Epithelial cell of esophagus (primary cell): ENCODE data around the genes PGAP2, RHOG, OR52K1, TRIM68, OR51C1P, OR51A2, OR52A1, OR51V1, HBG2, UBQLN3, OR52E6, FHIP1B and CNGA4.

DNA sequence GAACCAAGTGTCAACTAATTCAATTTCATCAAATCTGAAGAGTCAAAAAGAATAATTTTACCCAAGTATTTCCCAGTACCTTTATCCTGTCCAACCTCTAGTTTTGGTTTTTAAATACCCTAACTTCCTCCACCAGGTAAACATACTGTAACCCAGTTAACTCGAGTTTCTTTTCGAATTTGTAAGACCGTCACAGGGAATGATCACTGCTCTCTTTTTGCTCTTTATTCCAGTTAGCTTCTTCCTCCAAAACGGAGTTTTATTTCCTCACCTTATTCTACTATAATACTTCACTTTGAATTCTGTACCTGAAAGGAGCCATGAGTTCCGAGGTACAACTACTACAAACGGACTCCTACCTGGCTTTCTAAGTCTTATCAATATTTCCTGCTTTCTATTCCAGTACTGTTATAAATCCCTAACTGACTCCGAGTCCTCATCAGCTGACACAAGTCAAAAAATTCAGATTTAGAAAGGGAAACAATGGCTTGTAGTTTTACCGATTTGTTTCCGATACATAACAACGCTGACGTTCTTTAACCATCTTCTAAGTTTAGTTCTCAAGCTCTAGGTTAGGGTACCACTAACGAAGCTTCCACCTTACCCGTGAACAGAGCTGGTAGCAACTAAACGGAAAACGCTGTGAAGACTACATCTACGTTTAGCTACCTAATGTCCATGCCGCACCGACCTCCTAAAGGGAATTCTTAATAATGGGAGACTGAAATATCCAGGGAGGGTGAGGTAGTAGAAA lies 1.2 kb downstream of the NUP98 start:
- RRBS: no CpG with 5 or more reads among the region's 18 CpGs

DNA sequence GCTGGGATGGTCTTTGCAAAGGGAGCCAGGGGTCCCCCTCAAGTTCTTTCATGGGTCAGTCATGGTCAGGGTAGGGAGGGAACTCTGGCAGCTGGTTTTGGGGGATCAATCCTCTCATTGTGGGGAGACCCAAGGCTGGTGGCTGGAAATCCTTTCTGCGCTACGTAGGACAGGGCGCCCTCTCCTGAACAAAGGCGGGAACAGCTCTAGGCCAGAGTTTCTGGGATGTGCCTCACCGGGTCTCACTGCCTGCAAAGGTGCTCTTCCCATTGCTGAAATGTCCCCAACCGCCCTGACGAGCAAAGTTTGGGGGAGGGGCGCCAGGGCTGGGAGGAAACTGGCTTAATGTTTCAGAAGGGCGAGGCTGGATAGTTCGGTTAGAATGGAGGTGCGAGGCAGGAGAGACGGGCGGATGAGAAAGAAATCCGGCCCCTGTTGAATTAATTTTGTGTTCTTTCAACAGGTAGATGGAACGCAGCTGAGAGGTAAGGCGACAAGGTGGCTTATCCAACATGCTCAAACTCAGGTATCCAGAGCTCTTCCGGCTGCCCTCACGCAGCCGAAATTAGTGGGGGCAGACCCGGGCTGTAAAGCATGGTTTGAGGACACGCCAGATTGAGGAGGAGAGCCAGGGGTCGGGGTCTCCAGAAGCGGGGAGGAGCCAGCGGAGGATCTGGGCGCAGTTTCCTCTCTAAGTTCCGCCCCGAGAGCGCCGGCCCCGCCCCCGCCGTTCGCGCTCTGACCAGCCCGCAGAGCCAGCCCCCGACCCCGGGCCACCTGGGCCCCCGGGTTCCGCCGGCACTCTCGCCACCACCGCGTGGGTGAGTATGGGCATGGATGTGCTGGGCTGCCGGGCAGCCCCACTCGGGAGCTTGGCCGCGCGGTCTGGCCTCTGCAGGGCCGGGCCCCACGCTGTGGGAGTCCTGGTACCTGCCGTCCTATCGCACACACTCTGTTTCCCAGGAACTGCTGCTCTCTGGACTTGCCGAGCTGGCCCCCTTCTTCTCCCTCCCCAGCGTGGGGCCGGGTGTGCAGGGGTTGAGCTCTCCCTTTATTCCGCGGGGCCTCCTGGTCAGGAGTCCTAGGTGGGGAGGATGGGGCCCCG lies at the start of gene PGAP2:
TSS of gene PGAP2 (plus strand) at position 730 of the 1,105 bp plus-strand sequence.
- RRBS: 5% methylated on average over 22 of the region's 58 CpGs

GRCh38 chr11:3840129-3841405 lies at the start of gene RHOG:
RHOG (minus strand) TSS chr11:3840959.
- RRBS: 2% methylated on average over 20 of the region's 87 CpGs

DNA sequence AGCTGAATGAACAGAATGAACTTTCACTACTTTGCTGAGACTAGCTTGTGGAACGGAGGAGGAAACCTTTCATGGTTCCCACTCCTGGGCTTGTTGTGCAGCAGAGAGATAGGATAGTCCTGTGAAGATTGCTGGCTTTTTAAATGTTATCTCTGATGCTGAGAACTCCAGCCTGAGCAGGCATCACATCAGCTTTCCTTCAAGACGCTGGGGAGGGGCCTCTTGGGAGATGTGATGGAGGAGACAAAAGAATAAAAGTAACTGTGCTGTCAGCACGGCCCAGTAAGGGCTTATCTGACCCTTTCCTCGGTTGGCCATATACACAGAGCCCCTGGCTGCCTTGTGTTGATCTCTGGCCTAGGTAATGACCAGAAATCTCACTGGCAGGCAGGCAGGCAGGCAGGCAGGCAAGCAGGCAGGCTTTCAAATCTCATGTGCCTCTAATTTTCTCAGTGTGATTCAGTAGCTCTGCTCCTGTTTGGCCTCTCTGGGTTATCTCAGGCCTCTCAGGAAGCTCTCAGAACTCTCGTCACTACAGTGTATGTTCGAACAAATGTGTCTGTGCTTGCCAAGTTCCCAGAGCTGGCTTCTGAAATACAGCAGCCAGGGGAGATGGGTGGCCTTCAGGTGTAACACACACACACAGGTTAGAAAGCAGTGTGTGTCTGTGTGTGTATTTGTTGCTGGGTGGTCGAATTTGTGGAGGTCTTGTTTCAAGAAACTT lies 12.2 kb downstream of the STIM1 start:
- RRBS: no CpG with 5 or more reads among the region's 7 CpGs

- RRBS: no CpG with 5 or more reads among the region's 2 CpGs
These were observed at the start of gene OR52K1 for GRCh38 chr11:4482495-4482830. OR52K1 (plus strand) TSS chr11:4482646.

GRCh38 chr11:4606862-4607539 lies 1.0 kb downstream of the TRIM68 start:
- RRBS: no CpG with 5 or more reads among the region's 8 CpGs

DNA sequence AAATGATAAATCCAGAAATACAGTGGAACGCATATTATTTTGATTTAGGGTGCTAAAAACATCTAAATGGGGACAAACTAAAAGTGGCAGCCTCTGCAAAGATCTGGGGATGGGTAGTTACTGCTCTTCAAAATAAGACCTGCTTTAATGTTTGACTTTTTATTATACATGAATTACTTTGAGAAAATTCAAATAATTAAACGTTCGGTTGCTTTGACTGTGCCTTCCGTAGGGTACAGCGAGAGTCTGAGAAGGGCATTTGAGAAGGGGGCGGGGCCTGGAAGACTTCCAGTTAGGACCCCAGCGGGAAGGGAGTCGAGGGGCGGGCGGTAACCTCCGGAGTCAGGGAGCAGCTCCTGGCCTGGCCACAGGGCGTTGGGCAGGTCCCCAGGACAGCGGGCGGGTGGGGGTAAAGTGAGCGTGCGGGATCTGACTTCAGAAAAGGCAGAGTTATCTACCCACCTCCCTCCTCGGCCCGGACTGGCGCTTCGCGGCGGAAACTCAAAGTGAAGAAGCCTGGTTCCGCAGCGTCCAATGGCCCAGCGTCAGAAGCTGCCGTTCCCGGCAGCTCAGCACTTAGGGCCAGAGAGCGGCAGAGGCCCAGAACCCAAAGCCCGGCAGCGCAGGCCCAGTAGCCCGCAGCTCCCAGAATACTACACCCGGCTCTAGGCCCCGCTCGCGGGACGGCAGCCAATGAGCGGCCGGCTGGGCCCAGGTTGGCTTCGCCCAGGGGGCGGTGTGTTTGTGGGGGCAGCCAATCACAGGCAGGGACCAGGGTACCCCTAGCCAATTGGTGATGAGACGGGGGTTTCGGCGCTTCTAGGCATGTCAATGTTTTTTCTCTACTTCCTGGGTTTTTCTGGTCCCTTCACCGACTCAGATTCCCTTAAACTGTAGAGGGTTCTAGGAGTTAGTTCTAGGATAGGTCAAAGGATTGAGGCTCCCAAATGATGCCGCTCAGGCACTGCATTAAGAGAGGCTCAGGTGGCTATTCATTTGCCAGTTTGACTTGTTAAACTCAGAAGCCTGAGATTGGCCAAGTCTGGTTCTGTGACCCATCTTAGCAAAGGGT lies at the start of gene TRIM68:
TSS of gene TRIM68 (minus strand) at position 667 of the 1,072 bp plus-strand sequence.
- RRBS: 4% methylated on average over 20 of the region's 45 CpGs

- RRBS: no CpG with 5 or more reads among the region's 3 CpGs
These were observed at the start of gene OR51C1P for GRCh38 chr11:4697622-4698021. OR51C1P (minus strand) TSS chr11:4697853.

DNA sequence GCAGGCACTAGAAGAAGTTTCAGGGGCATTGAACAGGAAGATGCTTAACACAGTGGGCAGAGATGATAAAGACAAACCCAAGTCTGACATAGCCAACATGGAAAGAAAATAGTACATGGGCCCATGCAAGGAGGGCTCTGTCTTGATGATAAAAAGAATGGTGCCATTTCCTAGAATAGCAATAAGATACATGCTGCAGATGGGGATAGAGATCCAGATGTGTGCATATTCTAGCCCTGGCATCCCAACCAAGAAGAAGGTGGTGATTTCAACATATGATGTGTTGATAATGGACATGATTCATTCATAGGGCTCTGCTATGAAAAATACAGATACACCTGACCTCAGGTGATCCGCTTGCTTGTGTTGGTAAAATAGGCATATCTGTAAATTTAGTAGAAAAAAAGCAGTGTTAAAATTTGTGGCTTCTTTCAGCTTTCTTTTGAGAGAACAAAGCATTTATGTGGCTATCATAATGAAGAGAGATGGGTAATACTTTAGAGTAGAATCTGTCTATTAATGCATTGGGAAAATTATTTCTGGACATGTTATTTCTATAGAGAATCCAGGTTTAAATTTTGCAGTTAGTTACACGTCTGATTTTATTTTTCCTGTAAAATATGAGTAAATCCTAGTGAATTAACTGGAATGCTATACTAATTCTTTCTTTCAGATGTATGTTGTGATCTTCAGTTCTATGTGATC lies at the start of gene OR51A2:
TSS of gene OR51A2 (minus strand) at position 297 of the 705 bp plus-strand sequence.
- RRBS: no CpG with 5 or more reads among the region's 2 CpGs

- RRBS: no CpG with 5 or more reads among the region's 4 CpGs
These were observed at the start of gene OR52A1 for GRCh38 chr11:5154498-5155082. OR52A1 (minus strand) TSS chr11:5154757.

DNA sequence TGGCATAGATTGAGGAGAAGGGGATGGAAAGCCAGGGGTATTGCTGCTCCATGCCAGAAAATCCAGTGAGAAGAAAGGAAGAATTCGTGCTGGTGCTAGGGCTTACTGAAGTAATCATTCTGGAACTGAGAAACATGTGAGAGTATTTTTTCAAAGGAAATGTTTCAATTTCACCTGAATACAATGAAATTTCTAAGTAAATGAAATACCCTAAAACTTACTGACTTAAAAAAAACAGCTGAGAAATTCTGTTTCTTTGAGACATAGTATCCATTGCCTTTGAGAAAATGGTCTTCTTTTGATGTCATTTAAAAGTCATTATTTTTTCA lies at the start of gene OR51V1:
TSS of gene OR51V1 (minus strand) at position 118 of the 329 bp plus-strand sequence.
- RRBS: no CpG with 5 or more reads among the region's 1 CpG

GRCh38 chr11:5254664-5255086 lies at the start of gene HBG2:
HBG2 (minus strand) TSS chr11:5254781.
- RRBS: no CpG with 5 or more reads among the region's 7 CpGs

DNA sequence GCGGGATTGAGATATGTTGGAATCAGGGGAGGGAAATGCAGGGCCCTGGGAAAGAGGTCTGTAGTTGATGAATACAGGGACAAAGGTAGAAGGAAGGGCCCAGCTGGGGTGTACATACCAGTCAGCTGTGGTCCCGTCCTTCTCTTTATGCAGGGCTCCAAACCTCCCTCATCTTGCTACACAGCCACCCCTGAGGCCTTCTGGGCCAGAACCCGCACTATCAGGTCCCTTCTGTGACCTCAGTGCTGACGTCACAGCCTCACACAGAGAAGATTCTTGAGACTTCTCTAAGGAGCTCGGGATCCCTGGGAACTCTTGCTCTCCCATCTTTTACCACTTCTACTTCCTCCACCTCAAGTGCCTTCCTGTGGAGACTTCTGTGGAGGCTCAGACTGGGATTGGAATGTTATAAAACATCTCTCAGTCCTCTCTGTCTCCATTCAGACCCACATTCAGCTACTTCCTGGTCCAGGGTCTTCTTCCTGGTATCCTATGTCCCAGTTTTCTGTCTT lies at the start of gene UBQLN3:
TSS of gene UBQLN3 (minus strand) at position 202 of the 512 bp plus-strand sequence.
- RRBS: no CpG with 5 or more reads among the region's 5 CpGs

- RRBS: no CpG with 5 or more reads among the region's 2 CpGs
These were observed at the start of gene OR52E6 for GRCh38 chr11:5841649-5842121. OR52E6 (minus strand) TSS chr11:5841897.

DNA sequence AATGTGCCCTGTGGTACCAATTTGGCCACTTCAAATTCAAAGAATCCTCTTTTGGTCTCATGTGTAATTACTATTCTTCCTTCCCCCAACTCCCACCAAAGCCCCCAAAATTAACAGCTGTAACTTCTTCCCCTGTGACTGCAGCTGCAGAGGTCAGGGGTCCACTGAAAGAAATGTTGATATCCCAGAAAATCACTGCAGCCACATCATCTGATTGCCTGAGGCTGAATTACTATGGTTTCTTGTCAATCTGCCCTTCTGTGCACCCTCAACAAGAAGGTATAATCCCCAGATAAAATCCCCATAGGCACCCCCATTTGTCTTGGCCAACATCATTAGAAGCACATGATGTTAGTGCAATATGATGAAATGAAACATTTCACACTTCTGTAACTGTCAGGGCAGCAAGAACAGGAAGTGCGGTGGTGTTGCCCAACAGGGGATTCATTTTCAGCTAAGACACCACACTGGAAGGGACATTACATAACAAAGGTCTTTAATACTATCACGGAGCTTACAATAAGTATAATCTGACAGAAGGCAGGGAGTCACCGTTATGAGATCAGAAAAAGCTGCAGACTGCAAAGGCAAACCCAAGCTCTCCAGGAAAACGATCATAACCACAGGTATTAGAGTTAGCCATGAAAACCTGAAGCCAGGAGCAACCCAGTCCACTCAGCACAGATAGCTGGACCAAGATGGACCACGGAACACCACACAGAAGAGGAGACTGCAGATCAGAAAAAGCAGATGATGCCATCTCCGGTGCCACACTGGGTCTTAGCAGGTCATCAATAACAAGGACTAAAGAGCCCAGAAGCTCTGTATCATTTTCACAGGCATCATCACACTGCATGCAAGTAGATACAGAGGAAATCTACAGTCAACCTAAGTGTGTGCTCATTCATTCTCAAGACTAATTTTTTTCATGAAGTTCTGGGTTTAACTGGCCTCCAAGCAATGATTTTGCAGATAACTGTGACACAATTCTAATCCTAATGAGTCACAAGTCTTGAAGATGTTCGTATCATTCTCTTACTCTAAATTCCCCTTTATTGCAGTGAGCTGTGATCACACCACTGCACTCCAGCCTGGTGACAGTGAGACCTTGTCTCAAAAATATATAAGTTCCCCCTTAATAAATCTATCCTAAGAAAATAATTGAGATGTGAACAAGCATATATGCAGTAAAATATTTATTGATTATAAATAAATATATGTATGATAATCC lies 2.1 kb downstream of the OR52W1 start:
- RRBS: no CpG with 5 or more reads among the region's 7 CpGs

- RRBS: no CpG with 5 or more reads among the region's 25 CpGs
These were observed 12.2 kb downstream of the C11orf42 start for GRCh38 chr11:6217360-6218249.

DNA sequence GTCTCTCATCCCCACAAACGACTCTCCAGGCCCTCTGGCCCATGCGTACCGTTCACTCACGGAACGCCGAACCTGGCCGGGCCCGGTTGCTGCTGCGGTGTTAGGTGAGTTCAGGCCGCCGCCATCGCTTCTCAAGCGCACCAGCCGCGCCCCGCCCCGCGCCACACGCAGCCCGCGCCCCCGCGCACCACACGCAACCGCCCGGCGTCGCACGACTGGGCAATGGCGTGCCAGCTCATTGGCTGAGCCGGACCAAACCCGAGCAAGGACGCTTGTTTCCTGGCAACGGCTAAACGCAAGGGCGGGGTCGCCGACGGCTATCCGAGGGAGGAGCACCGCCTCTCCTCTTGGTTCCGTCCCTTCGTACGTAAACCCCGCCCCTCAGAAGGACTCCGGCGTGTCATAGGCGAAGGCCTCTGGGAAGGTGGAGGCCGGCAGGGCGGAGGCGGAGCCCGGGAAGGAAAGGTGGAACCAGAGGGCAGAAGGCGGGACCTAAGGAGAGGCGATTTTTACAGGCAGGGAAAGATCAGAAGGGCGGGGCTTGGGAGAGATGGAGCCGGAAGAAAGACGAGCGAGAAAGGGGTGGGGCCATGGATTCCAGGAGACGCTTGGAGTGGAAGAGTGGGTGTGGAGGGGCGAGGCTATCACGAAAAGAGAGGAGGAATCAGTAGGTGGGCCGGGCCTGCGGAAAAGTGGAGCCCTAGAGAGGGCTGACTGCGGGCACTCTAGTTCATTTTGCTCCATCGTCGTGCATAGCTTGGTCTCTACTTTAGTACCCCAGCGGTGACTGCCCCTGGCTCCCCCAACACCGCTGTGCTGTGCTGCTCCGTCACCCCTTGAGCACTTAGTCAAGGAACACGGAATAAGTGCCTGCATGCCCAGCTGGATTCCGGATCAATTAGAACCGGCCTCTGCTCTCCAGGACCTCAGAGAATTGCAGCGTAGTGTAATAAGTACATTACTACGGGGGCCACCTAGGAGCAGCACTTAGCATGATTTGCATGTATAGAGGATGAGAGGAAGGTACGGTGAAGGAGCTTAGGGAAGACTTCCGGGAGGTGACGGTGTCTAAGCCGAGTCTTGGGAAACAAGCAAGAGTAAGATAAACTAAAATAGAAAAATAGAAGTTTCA lies at the start of gene FHIP1B:
TSS of gene FHIP1B (minus strand) at position 142 of the 1,132 bp plus-strand sequence.
- RRBS: 7% methylated on average over 14 of the region's 78 CpGs

- RRBS: no CpG with 5 or more reads among the region's 1 CpG
These were observed at the start of gene CNGA4 for GRCh38 chr11:6238750-6239290. CNGA4 (plus strand) TSS chr11:6239089.

GRCh38 chr11:6320104-6320348 lies 275 bp downstream of the CAVIN3 start:
- RRBS: no CpG with 5 or more reads among the region's 28 CpGs